ENCODE measurements around the genes PTGES2 and MIGA2.

DNA sequence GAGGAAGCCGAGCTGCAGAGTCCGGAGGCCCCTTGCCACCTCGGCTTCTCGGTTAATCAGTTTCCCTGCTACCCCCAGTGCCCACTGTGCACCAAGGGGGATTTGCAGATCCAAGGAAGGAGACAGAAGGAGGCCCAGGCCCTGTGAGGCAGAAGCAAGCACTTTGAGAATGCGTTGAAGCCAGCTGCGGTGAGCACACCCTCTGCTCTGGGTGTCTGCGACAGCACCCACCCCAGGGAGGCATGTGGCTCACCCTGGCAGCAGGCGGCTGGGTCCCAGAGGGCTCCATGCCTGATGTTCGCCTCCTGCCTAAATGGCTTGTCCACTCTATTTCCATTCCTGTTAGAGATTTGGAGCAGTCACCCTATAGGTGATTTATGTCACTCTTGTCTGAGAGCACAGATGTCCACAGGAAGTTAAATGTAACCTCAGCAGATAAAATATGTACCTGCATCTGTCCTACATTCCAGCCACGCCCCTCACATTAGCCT lies 28.3 kb downstream of the PTGES2 start:
- PRO-cap, result unidirectional peak, minus-strand start at position 314 of the sequence

DNA sequence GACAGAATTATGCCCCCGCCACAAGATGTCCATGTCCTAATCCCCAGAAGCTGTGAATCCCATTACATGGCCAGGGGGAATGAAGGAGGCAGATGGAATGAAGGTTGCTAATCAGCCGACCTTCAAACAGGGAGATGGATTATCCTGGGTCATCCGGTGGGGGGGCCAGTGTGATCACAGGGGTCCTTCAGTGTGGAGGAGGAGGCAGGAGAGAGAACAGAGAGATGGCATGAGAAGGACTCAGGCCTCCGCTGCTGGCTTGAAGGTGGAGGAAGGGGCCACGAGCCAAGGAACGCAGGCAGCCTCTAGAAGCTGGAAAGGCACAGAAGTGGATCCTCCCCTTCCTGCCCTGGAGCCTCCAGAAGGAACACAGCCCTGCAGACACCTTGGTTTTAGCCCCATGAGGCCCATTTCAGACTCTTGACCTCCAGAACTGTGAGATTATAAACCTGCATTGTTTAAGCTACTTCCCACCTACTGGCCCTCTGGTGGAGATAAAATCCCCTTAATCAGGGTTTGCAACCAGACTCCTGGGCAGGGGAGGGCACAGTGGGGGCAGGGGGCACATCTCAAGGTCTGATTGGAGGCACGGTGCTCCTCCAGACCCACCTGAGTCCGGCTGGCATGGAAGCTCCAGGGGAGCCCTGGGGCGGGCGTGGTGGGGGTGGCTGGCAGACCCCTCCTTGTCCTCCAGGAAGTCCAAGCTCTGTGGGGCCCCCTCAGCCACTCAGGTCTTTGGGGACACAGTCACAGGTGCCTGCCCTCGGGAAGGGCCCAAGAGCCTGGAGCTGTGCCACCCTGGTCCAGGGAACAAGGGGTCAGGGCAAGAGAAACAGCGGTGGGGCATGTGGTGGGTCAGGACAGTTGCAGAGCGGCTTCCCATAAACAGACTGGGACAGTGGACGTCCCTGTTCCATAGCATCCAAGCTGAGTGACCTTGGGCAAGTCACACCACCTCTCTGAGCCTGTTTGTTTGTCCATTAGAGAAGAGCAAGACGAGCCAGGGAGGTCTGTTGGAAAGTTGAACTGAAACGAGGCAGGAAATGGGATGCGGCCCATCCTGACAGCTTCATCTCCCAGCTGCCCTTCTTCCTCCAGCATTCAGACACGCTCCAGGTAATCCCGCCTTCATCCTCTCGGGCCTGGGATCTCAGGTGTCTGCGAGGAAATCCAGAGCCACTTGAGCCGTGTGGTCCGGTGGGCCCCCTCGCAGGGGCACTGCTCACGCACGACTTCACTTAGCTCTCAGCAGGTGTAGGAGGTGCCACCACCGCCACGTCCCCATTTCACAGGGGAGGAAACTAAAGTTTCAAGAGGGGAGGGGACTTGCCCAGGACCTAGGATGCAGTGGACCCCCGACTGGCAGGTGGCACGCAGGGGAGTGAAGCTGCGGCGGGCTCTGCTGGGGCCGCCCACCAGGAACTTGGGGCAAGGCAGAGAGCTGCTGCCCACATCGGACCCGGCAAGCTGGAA lies 13.5 kb downstream of the PTGES2 start:
- PRO-cap, result no peak

- PRO-cap, result bidirectional peak, plus-strand start at chr9:128127808, minus-strand start at chr9:128127726
Observed at GRCh38 chr9:128127154-128127841, at the start of gene PTGES2. TSS of gene PTGES2 (minus strand) at chr9:128127729.

GRCh38 chr9:128166924-128167974 lies 7.2 kb downstream of the BBLN start:
- PRO-cap, result no peak

DNA sequence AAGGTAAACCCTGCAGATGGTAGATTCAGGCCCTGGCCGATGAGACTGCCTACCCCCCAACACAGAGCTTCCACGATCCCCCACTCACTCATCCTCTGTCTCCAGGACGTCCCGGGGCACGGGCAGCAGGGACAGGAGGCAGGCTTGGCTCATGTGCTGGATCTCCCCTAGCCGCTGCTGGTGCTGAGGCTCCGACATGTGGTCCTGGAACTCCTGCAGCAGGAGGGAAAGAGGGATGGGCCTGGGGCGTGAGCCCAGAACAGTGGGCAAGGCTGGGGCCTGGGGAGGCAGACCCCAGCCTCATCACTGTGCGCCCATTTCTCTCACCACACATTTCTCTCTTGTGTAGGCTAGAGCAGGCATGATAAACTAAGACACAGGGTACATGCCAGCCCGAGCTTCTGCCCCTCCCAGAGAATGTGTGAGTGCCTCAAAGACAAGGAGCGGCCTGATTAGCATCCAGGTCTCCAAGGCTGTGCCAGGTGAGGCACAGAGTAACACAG lies 15.1 kb downstream of the CIZ1 start:
- PRO-cap, result no peak

DNA sequence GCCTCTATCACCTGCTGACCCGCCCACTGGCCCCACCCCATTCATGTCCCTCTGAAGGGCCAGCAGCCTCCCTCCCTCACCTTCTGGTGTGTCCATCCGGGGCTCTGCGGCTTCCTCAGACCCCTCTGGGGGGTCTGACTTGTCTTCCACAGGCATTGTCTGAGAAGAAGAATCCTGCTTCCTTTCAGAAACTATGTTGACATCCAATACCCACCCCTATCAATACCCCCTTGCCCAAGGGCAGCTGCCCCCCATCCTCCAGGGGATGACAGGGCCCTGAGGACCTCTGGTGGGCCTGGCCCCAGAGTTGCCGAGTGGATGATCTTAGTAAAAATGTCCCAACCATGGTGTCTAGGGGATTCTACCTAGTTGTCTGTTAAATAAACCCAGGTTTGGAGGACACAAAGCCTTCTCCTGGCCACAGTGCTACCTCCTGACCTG lies 10.7 kb downstream of the CIZ1 start:
- PRO-cap, result no peak

- PRO-cap, result no peak
Observed at GRCh38 chr9:128190033-128190504, 1.3 kb downstream of the CIZ1 start.

DNA sequence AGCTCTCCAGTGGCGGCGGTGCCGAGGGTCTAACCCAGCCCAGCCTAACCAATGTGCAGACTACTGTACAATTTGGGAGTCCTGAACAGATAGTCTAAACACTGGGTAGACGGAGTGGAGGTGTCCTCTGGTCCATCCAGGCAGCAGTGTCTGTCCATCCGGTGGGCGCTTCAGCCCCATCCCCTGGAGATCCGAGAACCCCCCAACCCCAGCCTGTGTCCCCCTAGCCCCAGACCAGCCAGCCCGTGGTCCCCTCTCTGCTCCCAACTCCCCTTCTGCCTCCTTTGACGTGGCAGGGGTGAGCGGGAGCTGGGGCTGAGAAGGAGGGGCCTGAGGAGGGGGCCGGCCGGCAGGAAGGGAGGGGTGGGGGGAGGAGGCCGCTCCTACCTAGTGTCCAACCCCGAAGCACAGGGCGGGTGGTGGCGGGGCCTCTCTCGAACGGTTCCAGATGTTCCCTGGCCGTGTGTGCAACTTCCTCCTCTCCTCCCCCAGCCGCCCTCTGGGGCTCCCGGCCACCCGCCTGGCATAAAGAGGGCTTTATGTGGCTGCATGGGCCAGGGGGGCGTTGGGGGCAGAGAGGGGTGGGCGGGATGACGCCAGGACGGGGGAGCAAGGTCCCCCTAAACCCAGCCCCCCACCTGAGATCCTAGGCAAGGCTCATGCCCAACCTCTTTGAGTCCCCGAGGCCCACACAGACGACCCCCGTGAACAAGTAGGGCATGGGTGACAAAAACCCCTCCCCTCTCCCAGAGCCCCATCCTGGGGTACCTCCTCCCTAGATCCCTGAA lies 30.9 kb downstream of the GOLGA2 start:
- PRO-cap, result no peak

DNA sequence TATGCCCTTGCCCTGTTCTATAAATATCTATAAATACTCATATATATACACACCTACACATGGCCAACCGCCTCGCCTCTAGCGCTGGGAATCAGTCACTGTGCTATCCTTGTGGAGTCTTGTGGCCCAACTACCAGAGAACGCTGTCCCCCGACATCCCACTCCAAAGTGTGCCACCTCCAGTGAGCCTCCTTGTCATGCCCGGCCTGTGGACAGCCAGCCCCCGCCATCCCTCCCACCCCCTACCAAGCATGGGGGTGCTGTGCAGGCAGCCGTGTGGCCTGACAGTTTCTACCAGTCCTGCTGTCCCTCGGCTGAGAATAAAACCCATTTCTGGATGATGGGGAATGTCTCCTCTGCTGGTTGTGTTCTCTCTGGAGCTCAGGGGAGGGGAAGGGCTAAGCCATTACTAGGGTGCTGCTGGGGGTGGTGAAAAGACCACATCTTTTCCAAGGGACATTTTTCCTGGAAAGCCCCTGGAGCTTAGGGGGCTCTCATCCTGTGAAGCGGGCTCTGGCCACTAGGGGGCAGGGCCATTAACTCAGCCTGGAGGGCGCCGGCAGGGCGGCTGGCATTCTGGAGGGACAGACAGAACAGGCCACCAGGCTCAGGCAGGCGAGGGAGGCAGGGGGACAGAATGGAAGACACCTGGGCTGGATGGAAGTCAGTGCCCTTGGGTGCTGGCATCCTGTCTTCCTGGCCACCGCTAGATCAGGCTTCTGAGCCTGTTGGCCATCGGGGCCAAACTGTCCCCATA lies 20.7 kb downstream of the GOLGA2 start:
- PRO-cap, result no peak

GRCh38 chr9:128257428-128258469 lies 18.1 kb downstream of the GOLGA2 start:
- PRO-cap, result no peak

DNA sequence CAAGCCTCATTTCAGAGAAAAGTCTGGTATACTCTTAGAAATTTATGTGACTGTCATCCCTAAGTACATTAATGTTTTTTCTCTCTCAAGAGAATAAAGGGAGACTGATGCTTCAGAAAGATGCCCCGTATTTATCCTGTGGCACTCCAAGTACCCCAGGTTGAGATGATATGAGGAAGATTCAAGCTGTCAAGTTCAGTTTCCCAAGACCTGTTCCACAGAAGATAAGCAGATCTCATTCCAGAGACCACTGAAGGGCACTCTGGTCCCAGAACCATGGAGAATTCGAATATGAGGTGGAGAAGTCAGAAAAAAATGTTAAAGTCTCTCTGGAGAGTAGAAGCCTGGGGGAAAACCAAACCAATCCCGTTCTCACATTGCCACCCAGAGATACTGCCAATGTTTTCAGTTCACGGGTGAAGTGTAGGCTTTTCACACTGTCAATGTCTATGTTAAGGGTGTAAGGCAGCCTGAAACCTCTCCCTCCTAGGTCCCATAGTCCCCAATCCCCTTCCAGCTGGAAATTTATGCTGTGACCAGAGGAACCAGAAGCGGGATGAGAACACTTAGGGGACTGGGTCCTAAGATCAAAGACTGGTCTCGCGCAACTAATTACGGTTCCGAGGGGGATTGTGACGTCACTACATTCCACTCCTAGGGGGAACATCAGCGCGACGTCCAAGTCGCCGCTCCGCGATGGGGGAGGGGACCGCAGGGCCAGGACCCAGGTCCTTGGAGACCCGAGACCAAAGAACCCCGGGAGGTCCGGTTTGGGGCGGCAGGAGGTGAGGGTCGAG lies 897 bp downstream of the GOLGA2 start:
- PRO-cap, result unidirectional peak, plus-strand start at position 646 of the sequence

- PRO-cap, result no peak
Observed at GRCh38 chr9:128472765-128473443, 17.1 kb downstream of the ODF2 start.

GRCh38 chr9:128522506-128522899 lies 18.0 kb downstream of the GLE1 start:
- PRO-cap, result no peak

DNA sequence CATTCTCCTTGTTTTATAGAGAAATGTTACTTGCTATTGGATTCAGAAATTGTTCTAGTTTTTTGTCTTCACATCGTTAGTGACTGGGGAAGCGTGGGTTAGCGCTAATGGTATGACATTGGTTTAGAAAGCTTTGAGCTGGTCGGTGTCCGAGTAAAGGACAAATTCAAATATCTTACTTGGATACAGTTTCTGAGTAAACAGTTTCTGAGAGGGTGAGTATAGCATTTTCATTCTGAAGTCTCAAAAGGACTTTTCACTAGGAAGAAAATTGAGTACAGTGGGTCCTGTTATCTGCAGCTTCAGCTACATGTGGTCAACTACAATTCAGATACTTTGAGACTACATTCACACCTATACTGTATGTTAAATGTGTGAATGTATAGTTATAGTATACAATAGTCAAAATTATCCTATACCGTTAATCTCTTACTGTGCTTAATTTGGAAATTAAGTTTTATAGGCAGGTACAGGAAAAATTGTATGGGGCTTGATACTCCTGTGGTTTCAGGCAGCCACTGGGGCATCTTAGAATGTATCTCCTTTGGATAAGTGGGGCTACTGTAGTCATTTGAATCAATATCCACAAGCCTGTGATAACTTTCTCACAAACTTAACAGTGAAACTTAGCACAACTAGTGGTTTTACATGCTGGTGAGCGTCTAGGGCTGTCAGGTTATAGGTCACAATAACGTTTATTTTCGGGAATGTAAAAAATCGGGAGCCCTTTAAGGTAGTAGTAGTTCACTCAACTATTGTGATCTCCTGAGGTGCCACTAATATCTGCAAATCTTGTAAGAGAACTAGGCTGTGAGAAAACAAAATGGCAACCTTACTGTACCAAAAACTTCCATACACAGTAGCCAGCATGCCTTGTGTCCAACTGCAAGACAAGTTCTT lies 5.6 kb upstream of the PKN3 start:
- PRO-cap, result no peak

DNA sequence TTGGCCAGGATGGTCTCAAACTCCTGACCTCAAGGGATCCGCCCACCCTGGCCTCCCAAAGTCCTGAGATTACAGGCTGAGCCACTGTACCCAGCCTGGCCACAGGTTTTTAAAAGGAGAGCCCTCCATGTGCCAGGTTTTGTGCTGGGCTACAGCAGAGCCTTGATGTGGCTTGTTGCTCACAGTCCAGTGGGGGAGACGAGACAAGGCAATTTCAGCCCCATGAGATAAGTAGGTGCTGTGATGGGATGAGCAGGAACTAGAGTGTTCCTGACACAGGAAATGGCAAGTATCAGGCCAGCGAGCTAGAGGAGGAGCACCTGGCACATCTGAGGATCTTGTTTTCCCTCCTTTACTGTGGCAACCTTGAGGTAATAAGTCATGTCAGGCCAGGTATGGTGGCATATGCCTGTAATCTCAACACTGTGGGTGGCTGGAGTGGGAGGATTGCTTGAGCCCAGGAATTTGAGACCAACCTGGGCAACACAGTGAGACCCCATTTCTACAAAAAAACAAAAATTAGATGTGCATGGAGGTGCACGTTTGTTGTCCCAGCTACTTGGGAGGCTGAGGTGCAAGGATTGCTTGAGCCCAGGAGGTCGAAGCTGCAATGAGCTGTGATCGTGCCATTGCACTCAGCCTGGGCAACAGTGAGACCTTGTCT lies 3.8 kb upstream of the ZDHHC12 start:
- PRO-cap, result no peak

DNA sequence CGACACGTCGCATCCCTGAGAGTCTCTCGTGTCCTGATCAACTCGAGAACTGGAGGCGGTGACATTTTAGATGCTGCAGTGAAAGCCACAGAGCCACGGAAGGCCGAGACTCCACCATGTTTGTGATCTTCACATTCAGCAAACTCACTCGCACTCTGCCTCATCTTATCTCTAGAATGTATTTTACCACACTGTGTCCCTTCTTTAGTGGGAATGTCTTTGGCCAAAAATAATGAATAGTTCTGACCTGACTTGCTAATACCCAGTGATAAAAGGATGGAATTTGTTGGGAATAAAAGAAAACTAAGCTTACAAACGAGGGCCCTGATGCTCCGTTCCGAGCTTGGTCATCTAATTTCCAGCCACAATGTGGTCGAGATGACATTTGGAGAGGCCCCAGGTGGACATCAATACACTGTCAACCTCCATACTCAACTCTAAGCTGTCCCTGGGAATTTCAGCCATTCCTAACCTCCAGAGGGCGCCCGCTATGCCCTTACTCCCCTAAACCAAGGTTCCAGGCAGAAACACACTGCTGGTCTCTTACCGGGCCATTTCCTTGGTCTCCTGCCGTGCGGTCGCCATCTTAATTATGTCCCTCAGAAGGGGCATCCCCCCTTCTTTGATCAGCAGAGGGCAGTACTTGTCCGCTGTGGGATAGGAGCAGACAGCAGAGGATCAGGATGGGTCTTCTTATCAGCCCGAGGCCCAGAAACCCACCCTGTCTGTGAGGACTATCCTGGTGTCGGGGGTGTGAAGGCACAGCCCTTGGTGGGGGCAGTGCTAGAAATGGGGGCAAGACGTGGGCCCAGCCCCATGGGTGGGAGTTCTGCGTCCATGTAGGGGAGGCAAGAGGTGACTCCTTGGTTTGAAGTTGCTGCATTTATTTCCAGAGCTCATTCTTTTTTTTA lies 9.2 kb upstream of the ZDHHC12 start:
- PRO-cap, result no peak

- PRO-cap, result no peak
Observed at GRCh38 chr9:128792832-128793269, 5.8 kb downstream of the TBC1D13 start.

GRCh38 chr9:128878281-128878913 lies 3.4 kb downstream of the KYAT1 start:
- PRO-cap, result no peak

DNA sequence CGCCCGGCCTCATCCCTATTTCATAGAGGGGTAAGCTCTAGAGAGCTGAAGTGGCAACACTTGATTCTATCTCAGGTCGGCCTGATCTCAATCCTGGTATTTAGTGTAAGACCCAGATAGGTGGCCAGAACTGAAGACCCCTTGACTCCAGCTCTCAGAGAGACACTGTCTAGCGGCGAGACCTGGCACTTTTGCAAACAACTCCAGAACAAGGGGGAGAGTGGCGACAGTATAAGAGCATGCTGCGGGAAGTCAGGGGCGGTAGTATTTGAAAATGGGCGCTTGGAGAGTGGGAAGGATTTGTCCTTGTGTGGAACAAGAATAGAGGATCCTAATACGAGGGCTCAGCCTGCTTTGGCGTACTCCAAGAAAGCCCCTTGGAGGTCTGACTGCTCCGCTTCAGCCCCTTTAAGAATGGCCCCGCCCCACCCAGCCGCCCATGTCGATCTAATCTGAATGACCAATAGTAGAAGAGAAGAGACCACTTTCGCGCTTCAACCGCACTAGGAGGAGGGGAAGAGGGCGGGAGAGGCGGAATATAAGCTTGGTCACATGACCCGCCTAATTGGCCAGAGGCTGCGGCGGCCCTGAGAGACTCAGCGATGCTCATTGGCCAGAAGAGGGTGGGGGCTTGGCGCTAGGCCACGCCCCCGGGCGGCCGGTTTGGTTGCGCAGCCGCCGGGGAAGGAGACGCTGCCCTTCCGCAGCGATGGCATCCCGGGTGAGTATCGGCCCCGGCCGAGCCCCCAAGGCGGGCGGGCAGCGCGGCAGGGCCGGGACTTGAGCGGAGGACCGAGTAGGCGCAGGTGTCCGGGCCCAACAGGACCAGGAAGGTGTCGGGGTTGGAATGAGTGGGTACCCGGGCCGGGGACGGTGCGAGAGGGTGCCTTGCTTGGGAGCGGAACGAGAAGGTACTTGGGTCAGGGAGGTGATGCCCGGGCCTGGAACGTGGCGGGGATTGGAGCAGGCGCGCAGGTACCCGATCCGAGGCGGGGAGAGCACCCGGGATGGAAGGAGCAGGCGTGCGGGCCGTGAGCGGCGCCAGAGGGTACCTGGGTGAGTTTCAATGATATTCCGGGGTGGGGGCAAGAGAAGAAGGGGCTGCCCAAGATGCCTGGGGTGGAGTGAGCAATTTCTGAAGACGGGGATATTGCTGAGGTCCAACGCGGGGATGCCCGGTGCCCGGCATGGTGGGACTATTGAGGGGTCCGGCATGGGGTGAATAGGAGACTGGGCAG lies at the start of gene MIGA2:
Gene MIGA2 (plus strand): TSS at position 666 of the 1,238 bp plus-strand sequence.
- PRO-cap, result bidirectional peak, plus-strand start at position 690 of the sequence, minus-strand start at position 387 of the sequence

- PRO-cap, result no peak
Observed at GRCh38 chr9:129037199-129037461, 704 bp downstream of the MIGA2 start.

All from Calu3 (cell line).